ENCODE measurements around a stretch of chr13.

DNA sequence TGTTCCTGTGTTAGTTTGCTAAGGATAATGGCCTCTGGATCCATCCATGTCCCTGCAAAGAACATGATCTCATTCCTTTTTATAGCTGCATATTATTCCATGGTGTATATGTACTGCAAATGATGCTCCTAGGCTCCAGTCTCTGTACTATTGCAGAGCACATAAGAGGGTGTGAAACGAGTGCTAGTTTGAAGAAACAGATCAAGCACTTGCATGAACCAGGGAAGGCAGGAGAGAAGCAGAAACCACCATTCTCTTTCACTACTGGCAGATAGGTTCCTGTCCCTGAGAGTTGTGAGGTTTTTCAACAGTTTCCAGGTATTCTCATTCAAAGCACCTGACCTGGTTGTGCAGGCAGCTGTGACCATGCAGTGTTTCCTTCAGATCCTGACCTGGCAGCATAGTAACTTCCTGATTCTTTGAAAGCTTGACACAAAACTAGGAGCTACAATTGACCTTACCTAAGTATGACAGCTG, 164.9 kb downstream of the UFM1 start:
- RRBS = no CpG with 5 or more reads among the region's 1 CpG

DNA sequence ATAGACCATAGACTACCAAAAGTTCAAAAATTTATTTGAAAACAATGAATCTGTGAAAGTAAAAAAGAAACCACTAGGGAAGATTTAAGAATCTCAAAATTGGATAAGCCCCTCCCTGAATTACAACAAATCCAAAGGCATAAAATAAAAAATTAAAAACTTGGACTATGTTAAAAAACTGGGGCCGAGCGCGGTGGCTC, 58.1 kb downstream of the STOML3 start:
- RRBS = no CpG with 5 or more reads among the region's 3 CpGs

DNA sequence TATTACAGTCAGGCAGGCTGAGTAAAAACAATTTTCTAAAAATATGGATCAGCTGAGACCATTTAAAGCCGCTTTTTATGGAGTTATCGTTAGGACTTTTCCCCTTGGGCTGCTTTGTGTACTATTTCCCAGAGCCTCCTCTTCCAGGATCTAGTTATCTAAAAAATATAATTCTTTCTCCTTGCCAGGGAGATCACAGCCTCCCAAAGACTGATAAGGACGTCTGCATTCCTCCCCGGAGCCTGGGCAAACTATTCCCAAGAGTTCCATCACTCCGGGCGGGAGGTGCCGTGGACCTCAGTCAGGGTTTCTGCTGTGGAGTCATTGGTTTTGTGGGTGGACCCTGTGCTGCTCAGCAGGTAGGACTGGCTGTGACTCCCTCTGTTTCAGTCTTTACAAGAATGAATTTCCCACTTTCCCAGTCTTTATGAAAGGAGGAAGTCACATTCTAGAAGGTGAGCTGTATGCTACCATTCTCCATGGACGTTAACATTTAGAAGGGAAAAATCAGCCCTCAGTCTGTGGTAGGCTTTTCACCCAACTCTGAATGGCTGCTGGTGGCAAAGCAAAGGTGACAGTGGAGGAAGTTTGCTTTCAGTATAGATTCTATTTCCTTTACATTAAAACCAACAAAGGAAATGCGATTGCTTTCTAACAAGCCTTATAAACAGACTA, 207.5 kb downstream of the LHFPL6 start:
- RRBS = 39% methylated on average over 1 of the region's 9 CpGs

DNA sequence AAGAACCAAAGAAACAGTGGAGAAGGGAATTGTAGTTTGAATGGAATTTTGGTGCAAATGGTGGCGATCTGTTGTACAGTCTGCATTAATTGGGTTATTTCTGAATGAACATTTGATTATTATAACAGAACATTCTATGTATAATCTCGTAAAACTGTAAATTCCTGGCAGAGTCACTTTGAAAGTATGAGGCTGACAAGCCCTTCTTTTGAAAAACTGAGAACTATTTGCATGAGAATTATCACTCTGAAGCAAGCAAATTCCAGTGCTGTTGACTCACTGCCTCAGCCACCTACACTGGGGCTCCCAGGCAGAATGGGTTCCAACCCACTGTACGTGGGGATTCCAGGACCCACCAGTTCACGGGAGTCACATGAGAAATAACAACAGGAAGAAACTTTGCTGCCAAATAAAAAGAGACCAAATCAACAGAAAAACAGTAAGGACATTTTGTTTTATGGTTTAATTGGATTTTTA, 37.4 kb downstream of the LHFPL6 start:
- RRBS = no CpG with 5 or more reads among the region's 4 CpGs

GRCh38 chr13:40109227-40109873, 453.9 kb downstream of the COG6 start:
- RRBS = no CpG with 5 or more reads among the region's 4 CpGs

DNA sequence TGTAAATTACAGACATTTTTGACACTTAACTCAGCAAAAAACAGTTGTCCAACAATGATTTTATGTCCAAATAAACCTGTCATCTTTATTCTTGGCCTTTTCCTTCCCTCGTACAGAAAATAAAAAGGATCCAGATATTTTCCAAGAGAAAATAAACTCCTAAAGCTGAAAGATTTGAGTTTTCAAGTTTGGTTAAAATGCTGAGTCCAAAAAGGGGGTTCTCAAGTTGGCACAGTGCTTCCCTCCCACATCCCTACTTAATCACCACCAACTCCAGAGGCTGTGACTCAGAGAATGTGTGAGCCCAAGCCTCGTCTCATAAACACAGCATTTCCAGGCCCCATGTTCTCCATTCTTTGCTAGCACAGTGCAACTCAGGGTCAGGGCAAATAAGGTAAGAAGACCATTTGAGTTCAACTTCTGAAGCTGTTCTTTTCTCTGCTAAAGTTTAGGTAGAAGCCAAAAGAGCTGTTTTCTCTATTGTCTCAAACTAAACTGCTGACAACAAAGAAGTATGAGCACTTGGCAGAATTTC, 494.0 kb downstream of the COG6 start:
- RRBS = no CpG with 5 or more reads among the region's 2 CpGs

GRCh38 chr13:40221093-40222329, 444.9 kb downstream of the FOXO1 start:
- RRBS = no CpG with 5 or more reads among the region's 12 CpGs

DNA sequence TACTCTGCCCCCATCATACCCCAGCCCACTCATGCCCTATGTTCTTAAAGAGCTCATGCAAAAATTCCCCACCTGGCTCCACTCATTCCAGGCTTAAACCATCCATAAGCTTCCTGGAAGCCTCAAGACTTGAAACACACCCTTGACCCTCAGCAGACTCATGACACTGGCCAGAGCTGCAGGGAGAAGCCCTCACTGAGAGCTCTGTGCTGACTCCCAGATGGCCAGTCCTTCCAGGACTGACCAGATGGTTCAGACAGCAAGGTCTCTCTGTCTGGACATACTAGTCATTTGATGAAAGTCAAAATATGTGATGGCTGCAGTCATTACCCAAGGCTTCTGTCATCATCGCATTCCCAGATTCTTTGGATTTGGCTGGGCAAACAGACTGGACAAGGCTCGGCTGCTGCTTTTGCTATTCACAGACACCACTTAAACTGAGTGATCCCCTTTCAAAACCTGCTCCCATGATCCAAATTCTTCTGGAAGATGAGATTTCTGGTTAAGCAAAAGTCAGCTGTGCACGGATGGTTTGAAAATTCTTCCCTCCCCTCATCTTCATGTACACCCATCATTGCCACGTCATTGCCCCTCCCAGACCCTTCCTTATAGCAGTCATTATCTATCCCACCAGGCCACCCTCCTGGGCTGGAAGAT, 397.3 kb downstream of the FOXO1 start:
- RRBS = no CpG with 5 or more reads among the region's 4 CpGs

DNA sequence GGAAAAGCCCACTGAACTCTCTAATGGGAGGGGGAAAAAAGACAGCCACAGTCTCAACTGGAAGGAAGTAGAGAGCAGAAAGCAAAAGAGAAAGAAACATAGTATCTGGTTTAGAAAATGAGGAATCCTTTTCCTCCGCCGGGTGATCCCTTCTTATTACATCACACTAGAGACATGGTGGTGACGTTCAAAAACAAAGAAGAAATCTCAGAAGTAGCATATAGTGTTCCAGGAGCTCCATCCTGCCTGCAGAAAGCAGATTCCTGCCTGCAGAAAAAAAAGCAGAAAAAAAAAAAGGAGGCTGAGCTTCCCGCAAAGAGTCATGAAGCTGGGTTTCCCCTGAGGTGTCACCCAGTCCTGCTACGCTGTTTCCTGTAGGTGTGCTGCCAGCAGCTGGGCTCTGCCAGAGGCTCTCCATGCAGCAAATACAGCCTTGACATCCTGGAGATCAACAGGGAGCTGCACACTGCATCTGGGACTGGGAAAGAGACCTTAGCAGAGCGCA, 351.1 kb downstream of the FOXO1 start:
- RRBS = no CpG with 5 or more reads among the region's 6 CpGs

DNA sequence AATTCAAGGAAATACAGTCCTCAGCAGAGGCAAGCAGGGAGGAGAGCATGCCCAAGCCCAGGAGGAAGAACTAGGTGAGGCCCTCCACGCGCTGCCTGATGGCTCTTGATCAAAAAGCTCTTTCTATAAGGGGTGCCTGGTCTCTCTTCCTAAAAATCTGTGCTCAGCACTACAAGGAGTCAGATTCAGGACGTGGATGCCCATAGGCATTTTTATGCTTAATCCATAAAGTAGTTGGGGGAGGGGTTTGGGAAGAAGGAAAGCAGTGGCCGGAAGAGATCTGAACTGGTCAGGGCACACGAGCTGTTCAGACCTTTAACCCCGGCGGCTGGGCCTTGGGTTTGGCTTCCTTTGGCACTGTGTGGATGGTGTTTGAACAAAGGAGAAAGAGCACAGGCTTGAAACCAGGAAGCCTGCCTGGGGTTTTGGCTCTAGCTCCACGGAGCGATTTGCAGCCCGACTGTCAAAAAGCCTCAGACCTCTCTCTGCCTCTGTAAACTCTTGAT, 320.6 kb downstream of the FOXO1 start:
- RRBS = no CpG with 5 or more reads among the region's 10 CpGs

DNA sequence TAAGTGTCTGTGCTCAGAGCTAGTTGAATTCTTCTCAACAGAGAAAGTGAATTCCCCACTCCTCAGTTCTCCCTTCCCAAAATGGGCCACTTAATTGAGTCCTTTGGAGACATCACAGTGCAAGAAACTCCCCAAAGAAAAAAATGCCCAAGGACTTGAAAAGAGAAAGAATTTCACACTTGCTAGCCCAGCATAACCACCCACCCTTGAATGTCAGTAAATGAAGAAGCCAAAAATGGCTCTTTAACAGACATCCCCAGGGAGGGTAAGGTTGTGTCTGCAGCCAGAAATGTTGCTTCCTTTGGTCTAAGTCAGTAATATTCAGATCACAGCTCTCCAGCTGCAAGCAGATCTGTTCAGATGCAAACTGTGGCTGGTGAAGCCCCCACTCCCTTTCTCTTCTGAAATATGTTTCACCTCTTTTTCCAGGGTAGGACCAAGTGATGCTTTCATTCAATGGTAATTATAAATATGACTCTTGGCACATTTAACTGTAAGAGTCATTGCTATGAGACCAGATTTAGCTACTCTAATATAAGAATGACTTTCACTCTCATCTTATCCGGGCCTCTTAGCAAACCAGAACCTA, 234.4 kb downstream of the FOXO1 start:
- RRBS = no CpG with 5 or more reads among the region's 1 CpG

DNA sequence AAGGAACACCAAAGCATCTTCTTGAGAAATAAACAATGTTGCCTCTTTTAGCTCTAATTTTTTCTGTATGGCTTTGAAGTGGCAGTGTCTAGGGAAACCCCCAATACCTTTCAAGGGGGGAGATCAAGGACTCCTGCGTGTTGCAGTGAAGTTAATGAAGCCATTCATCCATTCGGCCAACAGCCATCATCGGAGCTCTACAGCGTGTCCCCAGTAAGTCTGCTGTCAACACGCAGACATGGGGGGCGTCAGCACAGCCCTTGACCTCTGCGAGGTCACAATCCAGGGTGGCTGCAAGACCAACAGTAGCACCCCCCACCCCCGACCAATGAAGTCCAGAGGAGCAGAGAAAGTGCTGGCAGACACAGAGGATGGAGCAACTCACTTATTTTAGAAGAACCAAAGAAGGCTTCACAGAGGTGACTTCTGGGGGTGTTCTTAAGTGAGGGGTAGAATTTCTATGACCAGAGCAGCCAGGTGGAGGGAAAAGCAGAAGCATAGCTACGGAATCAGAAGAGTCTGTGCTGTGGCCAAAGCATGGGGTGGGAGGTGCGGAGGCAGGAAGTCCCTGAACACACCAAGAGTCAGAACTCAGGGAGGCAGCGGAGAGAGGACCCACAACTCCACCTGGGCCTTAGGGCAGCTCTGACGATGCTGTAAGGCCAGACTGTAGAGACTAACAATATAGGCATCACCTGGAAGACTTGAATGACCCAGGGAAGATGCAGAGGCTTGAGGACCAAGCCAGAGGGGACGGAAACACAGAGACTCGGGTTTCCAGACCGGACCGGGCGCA, 185.4 kb downstream of the FOXO1 start:
- RRBS = no CpG with 5 or more reads among the region's 17 CpGs

- RRBS = no CpG with 5 or more reads among the region's 6 CpGs
Measured at GRCh38 chr13:40605519-40606273, 60.7 kb downstream of the FOXO1 start.

DNA sequence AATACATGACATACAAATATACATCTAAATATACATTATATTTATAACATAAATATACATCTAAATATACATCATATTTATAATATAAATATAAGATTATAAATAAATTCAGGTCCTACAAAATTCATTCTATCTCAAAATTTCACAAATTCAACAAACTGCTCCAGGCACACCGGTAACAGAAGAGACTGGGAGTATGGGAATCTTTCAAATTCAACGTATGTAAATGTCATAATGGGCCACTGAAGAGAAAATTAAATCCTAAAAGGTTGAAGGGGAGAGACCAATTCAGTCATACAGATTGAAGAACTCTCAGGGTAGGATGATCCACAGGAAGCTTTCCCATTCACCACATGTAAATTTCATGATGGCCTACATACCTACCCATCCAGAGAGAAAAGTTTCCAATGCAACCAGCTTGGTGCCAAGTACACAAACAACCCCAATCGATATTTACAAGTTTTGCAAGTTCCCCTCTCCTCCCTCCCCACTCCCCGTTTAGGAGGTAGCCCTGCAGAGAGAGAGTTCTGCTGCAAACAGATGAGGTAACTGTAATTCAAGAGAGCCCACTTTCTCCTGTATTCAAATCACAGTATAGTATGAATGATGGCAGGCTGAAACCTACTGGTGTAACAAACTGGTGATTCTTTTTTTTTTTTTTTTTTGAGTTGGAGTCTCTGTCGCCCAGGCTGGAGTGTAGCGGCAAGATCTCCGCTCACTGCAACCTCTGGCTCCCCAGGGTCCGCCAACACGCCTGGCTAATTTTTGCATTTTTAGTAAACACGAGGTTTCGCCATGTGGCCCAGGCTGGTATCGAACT, 14.6 kb downstream of the FOXO1 start:
- RRBS = no CpG with 5 or more reads among the region's 12 CpGs

DNA sequence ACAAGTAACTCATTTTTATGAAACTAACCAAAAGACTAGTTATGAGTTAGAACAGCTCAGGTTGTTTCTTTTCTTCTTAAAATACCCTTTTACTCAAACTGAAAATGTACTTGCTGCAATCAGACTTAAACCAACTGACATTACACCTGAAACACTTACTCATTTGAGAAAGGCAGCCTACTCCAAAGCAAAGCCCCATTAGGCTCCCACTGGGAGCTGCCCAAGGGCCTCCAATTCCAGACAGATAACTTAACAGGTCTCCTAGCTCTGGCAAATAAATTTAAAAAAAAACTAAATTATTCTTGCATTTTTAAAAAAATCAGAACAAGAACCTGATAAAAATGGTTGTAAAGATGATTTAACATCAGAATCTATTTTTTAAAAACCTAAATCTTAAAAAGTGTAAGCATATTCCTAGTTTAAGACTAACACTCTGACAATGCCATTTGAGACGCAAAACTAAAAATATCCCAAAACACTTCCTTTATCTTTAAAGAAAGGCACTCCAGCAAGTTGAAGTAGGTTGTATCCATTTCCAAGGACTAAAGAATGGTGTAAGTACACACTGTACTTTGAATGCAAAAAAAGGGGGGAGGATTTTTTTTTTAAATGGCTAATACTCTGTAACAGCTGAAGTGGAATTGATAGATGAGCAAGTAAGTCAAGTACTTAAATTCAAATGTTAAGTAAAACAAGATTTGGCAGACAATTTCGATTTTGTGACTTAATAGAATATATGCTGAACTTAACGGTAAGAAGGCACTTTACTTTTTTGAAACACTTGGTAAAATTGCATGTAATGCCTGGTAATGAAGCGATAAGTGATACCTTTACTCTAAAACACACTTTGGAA, 3.3 kb downstream of the FOXO1 start:
- RRBS = no CpG with 5 or more reads among the region's 4 CpGs

GRCh38 chr13:40944224-40944993, 74.7 kb downstream of the ELF1 start:
- RRBS = no CpG with 5 or more reads among the region's 7 CpGs

GRCh38 chr13:40967514-40967961, 51.6 kb downstream of the ELF1 start:
- RRBS = no CpG with 5 or more reads among the region's 7 CpGs

GRCh38 chr13:41047378-41048200, 13.7 kb upstream of the WBP4 start:
- RRBS = no CpG with 5 or more reads among the region's 9 CpGs

Data from HGPS cell (cell line).